NB4 (cell line): ENCODE data around the genes ARID3B and MAN2C1.

- RRBS = no CpG with 5 or more reads among the region's 7 CpGs
Observed at GRCh38 chr15:74382089-74382481, 14.6 kb upstream of the CYP11A1 start.

DNA sequence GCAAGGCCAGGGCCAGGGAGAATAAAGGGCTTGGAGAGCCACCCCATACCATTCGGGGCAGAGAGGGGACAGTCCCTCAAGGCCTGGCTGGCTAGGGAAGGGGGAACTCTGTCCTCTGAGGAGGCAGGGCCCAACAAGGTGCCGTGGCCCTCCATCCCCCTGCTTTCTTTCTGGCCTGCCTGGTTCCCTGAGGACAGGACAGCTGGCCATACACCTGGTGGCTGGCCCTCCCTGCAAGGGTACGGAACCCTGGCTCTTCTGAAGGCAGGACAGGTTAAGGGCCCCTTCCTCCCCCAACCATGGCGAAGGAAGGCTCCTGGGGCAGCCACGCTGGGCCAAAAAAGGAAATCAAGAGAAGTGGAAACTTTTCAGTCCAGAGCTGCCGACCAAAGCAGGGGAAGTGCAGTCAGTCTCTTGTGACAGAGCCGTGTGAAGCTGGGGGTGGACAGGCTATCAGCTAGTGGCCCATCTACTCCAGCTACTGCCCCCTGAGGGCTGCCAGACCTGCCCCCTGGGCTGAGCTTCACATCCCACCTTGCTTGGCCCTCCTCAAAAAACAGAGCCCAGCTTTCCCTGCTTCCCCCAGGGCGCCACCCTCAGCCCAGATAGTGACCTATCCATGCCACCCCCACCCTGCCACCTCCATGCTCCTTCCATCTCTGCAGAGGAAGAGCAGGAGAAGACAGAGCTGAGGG lies 4.8 kb downstream of the SEMA7A start:
- RRBS = no CpG with 5 or more reads among the region's 8 CpGs

DNA sequence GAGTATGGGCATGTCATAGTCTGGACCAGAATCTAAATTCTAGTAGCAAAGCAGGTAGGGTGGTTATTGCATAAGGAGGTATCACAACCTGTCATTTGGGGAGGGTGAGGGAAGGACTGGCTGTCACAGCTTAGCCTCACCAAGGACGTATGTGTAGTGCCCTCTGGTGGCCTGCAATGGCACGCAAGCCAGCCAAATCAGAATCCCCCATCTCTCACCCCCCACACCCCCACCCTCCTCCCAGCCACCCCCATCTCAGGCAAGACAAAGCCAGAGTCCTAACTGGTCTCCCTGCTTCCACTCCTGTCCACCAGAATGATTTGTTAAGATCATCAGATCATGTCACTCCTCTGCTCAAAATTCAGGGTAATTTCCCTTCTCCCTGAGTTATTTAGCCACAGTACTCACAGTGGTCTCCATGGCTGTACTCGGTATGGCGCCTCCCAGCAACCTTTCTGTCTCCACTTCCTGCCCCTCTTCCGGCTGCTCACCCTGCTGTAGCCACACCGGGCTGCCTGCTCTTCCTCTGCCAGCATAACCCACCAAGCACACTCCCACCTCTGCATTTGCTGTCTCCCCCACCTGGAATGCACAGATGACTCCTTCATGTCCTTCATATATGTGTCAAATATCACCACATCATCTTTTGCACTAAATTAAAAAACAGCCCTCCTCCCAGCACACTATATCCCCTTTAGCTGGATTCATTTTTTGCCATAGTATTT lies 29.0 kb upstream of the UBL7 start:
- RRBS = no CpG with 5 or more reads among the region's 6 CpGs

- RRBS = under 1% methylated on average over 10 of the region's 63 CpGs
Observed at GRCh38 chr15:74541107-74541840, at the start of gene ARID3B. Gene ARID3B (plus strand): TSS chr15:74541220.

- RRBS = no CpG with 5 or more reads among the region's 13 CpGs
Observed at GRCh38 chr15:74632159-74632859, 16.7 kb downstream of the CLK3 start.

GRCh38 chr15:74725711-74726289 lies 472 bp upstream of the CYP1A1 start:
- RRBS = 1% methylated on average over 11 of the region's 41 CpGs

- RRBS = no CpG with 5 or more reads among the region's 6 CpGs
Observed at GRCh38 chr15:74779852-74780382, 2.0 kb upstream of the CSK start.

DNA sequence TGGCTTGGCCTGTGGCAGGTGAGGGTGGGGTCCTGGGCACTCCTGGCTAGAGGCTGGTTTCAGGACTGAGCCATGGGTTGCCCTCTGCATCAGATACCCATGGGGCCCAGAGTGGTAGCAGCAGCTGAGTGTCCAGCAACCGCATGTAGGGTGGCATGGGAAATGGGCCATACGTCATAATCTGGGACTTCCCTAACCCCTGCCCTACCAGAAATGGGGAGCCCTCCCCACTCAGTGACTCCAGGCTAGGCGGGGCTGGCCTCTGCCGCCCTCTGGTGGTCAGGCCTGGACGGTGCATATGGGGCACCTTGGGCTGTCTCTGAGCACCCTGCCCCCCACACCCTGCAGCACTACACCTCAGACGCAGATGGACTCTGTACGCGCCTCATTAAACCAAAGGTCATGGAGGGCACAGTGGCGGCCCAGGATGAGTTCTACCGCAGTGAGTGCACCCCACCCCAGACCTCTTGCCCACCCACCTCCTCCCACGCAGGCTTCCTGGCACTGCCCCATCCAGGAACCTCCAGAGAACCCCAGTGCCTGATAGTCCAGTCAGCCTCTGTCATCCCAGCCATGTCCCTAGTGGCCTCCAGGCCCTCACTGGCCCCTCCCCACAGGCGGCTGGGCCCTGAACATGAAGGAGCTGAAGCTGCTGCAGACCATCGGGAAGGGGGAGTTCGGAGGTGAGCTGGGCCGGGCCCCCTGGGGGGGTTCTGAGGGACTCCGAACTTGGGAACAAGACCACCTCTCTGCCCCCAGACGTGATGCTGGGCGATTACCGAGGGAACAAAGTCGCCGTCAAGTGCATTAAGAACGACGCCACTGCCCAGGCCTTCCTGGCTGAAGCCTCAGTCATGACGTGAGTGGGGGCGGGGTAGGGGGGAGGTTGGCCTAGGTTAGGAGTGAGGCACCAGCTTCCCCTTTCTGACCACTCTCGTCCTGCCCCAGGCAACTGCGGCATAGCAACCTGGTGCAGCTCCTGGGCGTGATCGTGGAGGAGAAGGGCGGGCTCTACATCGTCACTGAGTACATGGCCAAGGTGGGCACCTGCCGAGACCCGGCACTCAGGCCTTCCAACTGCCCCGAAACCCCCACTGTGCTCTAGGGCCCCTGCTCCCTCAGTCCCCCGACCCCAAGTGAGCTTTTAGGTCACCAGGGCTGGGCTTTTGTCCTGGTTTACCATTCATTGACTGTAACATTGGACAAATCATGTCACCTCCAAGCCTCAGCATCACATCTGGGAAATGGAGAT lies 12.1 kb upstream of the LMAN1L start:
- RRBS = no CpG with 5 or more reads among the region's 35 CpGs

DNA sequence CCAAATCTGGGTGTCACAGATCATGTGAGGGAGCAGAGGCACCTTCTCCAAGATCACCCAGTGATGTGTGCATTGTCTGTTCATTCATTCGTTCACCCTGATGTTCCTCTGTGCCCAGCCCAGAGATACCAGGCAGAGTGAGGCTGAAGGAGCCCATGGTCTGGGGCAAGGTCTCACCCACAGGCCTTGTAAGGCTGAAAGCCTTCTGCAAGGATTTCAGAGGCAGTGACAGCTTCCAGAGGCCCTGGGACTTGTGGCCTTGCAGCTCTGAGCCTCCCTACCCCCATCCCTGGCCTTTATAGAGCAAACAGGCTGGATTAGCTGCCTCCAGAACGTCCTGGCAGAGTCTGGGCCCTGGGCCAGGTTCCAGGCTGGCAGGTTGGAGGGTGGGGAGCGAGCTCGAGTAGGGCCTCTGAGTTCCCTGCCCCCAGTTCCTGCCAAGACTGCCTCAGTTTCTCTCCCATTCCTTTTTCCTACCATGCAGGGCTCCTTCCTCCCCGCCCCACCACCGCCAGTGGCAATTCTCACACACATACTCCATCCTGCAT lies 2.4 kb downstream of the LMAN1L start:
- RRBS = no CpG with 5 or more reads among the region's 6 CpGs

- RRBS = 96% methylated on average over 16 of the region's 28 CpGs
Observed at GRCh38 chr15:74815867-74816564, 3.4 kb downstream of the LMAN1L start.

DNA sequence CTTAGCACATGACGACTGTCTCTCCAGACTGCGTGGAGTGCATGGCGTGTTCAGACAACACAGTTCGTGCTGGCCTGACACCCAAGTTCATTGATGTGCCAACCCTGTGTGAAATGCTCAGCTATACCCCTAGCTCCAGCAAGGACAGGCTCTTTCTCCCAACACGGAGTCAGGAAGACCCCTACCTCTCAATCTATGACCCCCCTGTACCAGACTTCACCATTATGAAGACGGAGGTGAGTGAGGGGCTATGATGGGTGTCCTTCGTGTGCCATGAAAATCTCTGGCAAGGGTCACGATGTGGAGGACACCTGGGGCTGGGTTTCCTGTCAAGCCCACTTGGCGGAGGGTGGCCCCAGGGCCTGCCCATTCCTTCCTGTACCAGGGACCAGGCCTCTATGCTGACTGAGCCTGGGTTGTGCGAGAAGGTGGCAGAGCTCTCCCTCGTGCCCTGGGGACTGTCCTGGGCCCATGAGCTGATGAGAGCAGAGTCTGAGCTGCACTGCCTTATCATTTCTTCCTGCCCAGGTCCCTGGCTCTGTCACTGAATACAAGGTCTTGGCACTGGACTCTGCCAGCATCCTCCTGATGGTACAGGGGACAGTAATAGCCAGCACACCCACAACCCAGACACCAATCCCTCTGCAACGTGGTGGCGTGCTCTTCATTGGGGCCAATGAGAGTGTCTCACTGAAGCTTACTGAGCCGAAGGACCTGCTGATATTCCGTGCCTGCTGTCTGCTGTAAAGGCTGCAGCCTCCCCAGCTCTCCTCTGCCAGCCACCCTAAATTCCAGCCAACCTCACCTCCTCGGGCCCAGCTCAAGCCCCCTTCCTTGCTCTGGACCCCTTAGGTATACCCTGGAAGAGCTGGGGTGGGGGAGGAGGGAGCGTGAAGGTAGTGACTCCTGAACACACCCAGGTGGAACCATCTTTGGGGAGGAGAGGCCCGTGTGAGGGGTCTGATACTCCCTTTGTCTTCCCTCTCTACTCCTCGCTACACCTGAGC lies 7.4 kb downstream of the MPI start:
- RRBS = no CpG with 5 or more reads among the region's 19 CpGs

- RRBS = 26% methylated on average over 16 of the region's 26 CpGs
Observed at GRCh38 chr15:74956510-74956705, 164 bp downstream of the RPP25 start.

DNA sequence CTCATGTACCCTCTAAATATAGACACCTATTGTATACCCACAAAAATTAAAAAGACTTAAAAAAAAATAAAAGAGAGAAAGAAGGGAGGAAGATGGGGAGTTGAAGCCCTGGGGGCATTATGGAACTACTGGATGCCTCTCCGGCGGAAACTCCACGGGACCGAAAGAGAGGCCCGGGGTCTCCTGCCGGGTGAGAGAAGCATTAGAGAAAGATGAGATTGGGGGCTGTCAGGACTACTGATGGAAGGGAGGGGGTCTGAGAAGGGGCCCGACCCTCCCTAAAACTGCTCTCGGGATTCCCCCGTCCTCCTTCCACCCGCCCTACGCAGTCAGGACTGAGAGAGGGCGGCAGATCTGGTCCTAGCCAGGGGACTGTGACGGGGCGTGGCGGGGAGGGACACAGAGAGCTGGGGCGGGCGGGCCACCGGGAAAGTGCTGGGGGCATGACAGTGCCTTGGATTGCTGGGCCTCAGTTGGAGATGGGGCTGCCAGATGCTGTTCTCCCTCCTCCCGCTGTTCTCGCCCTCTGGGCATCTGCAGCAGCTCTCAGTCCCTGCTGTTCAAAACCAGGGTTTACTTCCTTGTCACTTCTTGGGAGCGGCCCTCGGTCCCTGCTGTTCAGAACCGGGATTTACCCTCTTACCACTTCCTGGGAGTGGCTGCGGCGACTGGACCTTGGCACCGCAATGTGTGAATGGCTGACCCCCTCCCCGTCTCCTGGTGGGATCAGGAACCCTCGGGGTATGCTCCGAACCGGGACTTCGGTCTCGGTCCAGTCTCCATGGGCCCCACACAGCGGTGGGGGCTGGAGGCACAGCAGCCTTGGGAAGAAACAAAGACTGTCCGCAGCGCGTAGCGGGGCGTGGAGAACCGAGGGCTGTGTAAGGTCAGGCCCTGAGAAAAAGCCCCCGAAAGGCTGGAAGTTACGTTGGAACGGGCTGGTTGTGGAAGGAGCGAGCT lies 1.8 kb upstream of the RPP25 start:
- RRBS = no CpG with 5 or more reads among the region's 43 CpGs

DNA sequence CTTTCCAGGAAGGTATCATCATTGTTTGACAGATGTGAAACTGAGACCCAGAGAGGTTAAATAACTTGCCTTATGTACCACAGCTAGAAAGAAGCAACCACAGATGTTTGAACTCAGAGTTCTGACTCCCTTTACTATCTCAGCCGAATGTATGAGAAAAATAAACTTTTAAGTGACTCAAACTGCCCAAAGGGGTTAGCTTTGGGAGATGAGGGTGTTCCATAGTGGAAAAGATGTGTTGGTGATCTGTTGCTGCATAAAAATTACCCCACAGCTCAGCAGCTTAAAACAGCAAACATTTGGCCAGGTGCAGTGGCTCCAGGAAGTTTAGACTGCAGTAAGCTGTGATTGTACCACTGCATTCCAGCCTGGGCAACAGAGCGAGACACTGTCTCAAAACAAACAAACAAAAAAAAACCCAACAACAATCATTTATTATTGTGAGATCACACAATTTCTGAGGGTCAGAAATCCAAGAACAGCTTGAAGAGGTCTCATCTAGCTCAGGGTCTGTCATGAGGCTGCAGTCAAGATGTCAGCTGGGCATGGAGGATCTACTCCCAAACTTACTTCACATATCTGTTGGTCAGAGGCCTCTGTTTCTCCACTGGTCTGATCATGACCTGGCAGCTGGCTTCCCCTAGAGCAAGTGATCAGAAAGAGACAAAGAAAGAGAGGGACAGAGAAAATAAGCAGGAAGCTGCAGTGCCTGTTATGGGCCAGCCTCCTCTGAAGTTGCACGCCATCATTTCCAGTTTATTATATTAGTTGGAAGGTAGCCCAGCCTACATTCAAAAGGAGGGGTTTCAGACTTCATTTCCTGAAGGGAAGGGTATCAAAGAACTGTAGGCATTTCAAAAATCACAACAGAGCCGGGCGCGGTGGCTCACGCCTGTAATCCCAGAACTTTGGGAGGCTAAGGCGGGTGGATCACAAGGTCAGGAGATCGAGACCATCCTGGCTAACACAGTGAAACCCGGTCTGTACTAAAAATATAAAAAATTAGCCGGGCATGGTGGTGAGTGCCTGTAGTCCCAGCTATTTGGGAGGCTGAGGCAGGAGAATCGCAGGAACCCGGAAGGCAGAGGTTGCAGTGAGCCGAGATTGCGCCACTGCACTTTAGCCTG lies 4.9 kb upstream of the RPP25 start:
- RRBS = no CpG with 5 or more reads among the region's 15 CpGs

- RRBS = 82% methylated on average over 5 of the region's 25 CpGs
Observed at GRCh38 chr15:75043505-75044483, 20.4 kb downstream of the PPCDC start.

DNA sequence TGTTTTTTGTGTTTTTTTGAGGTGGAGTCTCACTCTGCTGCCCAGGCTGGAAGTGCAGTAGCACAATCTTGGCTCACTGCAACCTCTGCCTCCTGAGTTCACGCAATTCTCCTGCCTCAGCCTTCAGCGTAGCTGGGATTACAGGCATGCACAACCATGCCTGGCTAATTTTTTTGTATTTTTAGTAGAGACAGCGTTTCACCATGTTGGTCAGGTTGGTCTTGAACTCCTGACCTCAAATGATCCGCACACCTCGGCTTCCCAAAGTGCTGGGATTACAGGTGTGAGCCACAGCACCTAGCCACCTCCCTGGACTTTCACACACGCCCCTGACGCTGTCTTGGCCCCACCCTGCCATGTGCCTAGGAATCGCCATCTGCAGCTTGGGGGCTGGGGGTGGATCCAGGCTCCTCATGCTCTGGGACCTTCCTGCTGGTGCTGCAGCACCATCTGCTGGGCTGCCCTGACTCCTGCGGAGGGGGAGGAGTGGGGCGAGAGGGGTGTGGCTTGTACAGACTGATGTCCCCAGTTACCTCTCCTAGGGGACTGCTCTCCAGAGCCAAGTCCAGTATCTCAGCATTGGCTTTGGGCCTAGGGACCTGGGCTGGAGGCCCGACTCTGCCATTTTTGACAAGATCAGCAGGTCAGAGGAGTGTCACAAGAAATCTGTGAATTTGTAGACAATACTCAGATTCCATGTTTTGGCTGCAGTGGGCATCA lies 3.0 kb downstream of the C15orf39 start:
- RRBS = no CpG with 5 or more reads among the region's 11 CpGs

DNA sequence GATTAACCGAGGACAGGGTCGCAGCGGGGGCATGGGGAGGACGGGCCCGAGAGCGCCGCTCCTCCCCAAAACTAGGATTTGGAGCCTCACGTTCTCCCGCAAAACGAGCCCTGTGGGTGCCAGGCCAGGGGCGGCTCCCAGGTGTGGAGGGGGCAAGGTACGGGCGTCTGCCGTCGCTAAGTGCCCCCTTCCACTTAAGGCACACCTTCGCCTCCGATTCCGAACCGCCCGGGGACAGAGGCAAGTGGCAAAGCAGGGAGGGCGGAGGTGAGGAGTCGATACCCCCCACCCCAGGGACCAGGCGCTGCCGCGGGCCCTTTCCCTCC lies 884 bp downstream of the NEIL1 start:
- RRBS = 58% methylated on average over 5 of the region's 25 CpGs

DNA sequence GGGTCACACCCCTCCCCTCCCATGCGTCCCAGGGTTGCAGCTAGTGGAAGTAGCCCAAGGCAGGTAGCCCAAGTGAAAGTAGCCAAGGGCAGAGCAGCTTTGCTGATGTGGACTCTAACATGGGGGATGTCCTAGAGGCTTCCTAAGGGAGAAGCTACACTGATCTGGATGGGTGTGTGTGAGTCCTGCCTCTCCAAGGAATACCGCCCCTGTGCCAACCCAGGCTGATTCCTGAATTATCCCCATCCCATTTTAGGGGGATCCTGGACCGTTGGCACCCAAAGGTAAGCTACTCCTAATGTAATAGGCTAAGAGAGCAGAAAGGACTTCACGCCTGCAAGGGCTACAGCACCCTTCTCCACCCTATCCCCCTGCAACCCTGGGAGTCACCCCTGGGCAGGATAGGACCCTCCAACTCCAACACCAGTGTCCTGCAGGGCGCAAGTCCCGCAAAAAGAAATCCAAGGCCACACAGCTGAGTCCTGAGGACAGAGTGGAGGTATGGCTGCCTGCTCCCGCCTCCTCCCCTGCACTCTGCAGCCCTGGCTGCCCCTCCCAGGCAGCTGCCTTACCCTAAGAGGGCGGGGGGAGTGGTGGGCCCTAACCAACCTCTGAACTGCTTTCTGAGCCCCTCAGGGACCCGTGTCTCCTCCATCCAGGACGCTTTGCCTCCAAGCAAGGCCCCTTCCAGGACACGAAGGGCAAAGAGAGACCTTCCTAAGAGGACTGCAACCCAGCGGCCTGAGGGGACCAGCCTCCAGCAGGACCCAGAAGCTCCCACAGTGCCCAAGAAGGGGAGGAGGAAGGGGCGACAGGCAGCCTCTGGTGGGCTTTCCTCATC lies 7.4 kb downstream of the NEIL1 start:
- RRBS = no CpG with 5 or more reads among the region's 13 CpGs

DNA sequence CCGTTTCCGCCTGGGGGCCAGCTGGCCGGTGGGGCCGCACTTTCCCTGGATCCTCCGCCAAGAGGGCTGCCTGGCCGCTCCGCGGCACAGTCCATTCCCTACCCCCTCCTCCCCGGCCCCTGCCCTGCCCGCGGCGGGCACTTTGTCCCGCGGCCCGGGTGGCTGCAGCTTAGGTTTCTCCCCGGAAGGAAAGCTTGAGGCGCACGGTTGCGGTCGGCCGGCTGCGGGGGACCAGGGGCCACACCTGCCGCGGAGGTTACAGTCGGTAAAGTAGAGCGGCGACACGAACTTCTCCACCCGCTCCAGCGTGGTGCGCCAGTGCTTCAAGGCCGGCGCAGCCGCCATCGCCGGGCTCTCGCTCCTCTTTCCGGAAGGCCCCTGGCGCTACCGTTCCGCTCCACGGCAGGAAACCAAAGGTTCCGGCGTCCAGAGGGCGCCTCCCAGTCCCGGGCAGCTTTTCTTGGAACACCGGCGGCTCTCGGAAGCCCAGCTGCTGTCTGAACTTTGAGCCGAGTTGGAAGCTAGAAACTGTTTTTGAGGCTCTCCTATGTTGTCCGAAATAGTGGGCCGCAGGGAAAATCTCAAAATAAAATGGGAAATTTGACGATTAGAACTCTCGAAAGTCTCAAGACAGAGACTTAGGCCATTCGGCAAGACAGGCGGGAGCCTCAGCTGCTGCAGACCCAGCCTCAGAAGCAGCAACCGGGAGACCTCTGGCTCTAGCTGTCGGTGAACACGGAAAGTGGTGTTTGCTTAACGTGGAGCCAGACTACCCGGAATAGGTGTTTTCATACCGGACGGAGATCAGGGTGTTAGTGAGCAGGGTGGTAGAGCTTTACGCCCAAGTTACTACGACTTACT lies at the start of gene MAN2C1:
Gene MAN2C1 (minus strand): TSS at position 369 of the 861 bp plus-strand sequence.
- RRBS = under 1% methylated on average over 38 of the region's 65 CpGs

DNA sequence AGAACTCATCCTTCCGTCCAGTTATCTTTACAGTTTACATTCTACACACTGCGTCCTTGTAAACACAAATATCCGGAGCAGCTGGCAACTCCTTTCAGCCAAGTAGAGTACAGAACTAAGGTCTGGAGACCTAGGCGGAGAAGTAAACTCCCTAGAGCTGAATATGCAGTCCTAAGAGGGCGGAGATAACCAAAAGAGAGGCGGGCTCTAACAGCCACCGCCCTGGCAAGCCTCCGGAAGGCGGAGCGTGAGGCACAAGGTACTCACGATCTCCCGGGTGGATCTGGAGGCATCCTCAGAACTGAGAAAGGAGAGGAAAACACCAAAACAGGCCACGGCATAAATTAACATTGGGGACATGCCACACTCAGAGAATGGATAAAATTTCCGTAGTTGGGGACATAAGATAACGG lies 971 bp upstream of the SIN3A start:
- RRBS = no CpG with 5 or more reads among the region's 15 CpGs